Frontal cortex (tissue), 2 donors: ENCODE measurements around a stretch of chr10.

GRCh38 chr10:4149081-4149915, 364.3 kb upstream of the KLF6 start:
- RAMPAGE, long total RNA, result no peak

GRCh38 chr10:4848356-4848928, 22.4 kb downstream of the AKR1E2 start:
- RAMPAGE, long total RNA, result no peak

DNA sequence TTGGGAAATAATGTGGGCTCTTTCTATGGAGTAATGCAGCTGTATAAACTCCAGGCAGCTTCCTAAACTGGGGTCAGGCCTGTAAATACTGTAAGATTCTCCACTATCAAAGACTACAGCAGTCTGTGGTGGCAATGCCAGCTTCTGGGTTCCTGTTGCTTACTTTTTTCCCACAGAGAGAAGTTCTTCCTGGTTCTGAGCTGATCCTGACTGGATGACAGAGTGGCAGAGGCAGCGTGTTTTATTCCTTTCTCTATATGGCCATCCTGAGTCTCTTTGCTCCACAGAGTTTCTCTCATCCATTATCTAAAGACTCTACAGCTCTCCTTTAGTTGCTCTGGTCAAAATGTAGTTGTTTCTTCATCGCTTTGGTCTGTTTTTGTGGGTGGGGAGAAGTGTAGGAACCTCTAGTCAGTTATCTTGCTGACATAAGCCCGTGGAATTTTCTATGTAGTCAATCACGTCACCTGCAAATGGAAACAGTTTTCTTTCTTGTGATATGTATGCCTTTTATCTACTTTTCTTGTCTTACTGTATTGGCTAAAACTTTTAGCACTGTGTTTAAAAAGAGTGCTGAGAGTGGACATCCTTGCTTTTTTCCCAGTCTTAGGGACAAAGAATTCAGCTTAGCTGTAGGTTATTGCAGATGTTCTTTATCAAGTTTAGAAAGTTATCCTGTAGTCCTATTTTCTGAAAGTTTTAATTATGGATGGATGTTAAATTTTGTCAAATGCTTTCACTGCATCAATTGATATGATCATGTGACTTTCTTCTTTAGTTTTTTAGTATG, 42.2 kb downstream of the AKR1E2 start:
- RAMPAGE, long total RNA, result no peak

DNA sequence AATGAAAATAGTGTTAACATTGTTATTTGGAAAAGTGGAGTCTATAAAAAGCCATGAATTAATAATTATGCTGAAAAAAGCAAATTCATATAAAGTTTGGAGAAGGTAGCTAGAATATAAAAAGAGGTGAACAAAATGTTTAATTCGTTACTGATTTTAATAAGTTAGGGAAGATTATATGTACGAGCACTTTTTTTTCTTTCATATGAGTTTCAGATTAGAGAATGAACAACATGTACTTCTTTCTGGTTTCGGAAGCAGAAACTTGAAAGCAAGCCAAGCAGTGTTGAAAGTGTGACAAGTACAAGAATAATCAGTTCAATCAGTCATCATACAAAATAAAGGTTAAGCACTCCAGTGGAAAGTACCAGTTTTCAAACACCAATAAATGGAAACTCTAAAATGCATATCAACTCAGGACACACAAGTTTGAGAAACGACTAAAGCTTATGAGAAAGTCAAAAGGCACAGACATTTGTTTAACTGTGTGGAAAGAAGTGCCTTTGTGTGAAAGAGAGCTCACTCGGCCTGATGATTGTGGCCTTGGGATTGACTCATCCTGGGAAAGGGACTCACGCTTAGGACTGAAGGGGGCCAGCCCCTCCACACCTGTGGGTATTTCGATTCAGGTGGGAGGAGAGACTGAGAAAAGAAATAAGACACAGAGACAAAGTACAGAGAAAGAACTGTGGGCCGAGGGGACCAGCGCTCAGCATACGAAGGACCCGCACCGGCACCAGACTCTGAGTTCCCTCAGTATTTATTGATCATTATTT, 60.7 kb upstream of the AKR1C1 start:
- RAMPAGE, long total RNA, result no peak

- RAMPAGE, long total RNA, result no peak
These were observed 8.4 kb downstream of the AKR1C2 start for GRCh38 chr10:4995179-4995654.

GRCh38 chr10:5099270-5099767, 5.1 kb downstream of the AKR1C3 start:
- RAMPAGE, long total RNA, result no peak

DNA sequence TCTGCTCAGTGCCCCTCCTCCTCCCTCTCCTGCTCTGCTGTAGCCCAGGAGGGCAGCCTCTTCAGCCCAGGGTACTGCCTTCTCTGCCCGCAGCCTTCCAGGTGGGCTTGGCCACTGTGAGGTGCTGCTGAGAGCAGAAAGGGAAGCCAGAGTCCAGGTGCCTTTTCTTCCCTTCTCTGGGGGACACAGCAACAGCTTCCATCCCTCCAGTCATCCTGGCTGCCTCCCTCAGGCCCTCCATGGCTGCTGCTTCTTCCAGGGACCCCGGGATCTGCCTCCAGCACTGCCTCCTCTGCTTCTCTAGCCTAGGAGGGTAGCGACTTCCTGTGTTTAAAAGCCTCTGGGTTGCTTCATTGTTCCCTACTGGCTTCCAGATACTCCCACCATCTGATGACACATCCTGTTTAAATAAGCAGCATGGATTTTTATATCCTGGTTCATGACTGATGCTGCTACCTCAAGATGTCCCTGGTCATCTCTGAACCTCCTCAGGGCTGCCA, 55.7 kb downstream of the AKR1C4 start:
- RAMPAGE, long total RNA, result no peak

GRCh38 chr10:5254528-5254841, 57.8 kb downstream of the AKR1C4 start:
- RAMPAGE, long total RNA, result no peak

- RAMPAGE, long total RNA, result no peak
These were observed 347 bp downstream of the TUBAL3 start for GRCh38 chr10:5404309-5404653.

GRCh38 chr10:5445993-5447102, 34.0 kb downstream of the NET1 start:
- RAMPAGE, long total RNA, result no peak

DNA sequence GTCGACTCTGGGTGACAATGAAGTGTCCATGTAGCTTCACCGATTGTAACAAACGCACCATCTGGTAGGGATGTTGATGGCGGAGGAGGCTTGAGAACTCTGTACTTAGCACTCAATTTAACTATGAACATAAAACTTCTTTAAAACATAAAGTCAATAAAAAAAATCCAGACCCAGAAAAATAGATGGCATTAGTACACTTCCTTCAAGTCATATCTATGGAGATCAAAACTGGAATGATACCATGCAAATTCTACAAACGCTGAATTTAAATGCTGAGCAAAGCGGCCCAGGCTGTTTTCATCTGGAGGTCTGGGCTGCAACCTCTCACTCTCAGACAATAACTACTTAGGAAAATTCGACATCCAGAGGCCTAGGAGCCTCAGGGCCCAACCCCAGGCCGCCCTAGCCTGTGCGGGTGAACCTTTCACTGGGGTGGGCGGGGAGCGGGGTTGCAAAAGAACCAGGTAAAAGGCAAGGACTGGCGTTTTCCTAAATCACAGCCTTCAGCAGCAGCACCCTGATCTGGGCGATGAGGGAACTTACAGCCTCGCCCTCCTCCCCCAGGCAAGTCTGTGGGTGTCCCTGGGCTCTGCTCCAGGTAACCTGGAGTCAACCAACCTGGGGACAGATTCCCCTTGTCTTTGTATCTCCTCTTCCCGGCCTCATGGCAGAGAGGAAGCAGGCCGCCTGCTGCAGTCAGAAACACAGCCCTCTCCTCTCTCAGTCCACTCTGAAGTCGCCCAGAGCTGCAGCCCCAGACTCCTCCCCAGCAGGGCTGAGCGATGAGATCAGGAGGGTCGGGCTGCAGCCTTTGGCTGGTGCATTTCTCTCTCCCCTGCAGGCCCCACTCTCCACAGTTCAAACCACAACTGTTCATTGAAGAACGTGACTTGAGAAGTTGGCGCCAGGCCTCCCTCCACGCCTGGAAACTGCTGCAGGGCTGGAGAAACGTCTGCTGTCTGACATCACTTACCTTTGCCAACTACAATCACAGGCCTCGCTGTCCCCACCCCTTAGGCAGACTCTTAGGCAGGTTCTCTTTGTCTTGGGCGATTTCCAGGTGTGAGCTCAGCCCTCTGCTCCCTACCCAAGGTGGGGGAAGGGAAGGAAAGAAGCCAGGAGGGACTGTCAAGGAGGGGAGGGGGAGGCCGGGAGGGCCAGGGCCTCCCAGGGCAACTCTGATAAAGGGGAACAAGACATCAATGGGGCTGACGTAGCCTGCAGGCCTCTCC, 33.2 kb downstream of the CALML5 start:
- RAMPAGE, long total RNA, result no peak

- RAMPAGE, long total RNA, result no peak
These were observed 1.1 kb downstream of the CALML5 start for GRCh38 chr10:5498215-5498666.

- RAMPAGE, long total RNA, result no peak
These were observed 876 bp downstream of the CALML3 start for GRCh38 chr10:5525279-5526395.

DNA sequence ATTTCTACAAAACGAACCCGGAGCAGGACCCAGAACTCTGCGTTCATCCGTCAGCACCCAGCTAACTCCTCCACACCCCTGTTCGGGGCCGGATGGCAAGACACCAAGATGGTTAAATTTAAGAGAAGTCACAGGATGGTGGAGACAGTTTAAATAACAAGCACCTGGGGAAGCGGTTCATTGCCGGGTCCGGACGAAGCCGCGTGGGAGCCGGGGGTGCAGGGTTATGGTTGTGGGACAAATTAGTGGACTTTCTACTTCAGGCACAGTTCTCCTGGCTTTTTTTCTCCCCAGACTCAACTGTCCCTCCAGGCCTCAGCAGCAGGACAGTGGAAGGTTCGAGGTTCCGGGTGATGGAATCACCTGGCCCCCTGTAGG, 45.4 kb downstream of the ASB13 start:
- RAMPAGE, long total RNA, result no peak

DNA sequence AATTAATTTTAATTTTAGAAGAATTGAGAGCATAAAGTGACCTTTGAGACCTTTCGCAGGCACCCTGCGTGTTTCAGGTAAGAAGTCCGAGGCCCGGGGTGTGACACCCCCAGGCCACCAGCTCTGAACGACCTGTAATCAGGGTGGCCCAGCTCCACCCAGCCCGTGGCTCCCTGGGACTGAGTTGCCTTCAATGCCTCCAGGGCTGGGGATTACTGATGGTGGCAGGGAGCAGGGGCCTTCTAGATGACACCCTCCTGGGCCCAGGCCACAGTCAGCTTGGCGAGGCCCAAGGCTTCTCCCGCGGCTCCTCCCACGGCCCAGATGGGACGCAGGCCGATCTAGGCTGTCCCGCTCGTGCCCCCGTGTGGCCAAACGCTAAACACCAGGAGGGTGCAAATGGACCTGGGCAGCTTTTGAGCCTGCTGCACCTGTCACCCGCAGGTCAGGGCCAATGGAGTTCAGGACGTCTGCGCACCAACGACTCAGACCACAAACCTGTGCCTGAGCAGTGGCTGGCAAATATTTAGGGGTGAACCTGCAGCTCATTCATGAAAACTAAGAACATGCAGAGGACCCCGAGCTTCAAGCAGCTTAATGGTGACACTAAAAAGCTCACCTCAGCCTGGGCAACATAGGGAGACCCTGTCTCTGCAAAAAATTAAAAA, 43.3 kb downstream of the ASB13 start:
- RAMPAGE, long total RNA, result no peak

- RAMPAGE, long total RNA, result no peak
These were observed 26.0 kb downstream of the ASB13 start for GRCh38 chr10:5640370-5640904.

DNA sequence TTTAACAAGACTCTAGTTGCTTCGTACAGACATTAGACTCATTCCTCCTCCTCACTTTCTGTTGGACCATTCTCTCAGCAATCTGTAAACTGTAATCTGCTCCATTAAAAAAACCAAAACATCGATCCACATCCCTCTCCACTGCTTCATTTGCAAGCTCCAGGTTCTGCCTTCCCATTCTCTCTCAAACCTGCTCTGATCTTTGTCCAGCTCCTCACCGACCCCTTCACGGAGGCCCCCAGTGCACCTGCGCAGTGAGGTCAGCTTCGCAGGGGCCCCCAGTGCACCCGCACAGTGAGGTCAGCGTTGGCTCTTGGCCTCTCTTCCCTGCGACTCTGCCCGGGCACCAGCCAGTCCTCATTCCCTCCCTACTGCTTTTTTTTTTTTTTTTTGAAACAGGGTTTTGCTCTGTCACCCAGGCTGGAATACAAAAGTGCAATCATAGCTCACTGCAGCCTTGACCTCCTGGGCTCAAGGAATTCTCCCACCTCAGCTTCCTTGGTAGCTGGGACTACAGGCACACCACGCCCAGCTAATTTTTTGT, 19.6 kb downstream of the ANKRD16 start:
- RAMPAGE, long total RNA, result no peak

- RAMPAGE, long total RNA, result no peak
These were observed 1.5 kb downstream of the ANKRD16 start for GRCh38 chr10:5888116-5888602.

DNA sequence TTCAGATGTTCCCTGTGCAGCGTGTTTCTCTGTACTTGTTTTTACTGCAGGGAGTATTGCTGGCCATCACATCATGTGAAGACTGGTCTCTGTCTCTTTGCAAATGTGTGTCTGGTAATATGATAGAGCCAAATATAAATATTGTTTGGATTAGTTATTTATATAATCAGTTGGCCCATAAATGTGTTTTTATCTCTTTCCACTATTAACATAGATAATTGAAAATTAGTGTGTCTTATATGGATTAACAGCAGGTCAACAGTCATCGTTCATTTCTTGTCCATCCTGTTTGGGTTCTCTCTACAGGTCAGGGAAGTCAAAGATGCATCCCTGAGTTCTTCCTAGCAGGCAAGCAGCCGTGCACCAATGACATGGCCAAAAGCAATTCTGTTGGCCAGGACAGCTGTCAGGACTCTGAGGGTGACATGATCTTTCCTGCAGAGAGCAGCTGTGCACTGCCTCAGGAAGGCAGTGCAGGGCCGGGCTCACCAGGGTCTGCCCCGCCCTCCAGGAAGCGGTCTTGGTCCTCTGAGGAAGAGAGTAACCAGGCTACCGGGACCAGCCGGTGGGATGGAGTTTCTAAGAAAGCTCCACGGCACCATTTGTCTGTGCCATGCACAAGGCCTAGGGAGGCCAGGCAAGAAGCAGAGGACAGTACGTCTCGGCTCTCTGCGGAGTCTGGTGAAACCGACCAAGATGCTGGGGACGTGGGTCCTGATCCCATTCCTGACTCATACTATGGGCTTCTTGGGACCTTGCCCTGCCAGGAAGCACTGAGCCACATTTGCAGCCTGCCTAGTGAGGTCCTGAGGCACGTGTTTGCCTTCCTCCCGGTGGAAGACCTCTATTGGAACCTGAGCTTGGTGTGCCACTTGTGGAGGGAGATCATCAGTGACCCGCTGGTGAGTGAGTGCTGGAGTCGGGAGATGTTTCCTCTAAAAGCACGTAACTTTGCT, 16.0 kb downstream of the FBH1 start:
- RAMPAGE, long total RNA, result no peak

DNA sequence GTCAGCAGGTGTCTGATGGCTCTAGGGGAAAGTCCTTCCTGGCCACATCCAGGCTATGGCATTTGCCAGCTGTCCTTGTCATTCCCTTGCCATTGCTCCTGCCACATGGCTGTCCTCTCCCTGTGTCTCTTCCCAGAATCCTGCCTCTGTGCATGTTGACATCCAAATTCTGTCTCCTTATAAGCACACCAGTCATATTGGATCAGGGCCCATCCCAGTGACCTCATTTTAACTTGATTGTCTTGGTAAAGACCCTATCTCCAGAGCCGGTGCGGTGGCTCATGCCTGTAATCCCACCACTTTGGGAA, 6.9 kb upstream of the IL15RA start:
- RAMPAGE, long total RNA, result no peak